Pericardium (tissue), 1 donor: ENCODE measurements around a stretch of chr17.

- RRBS: no CpG with 5 or more reads among the region's 4 CpGs
These were observed 4.1 kb upstream of the SCN4A start for GRCh38 chr17:63976831-63977196.

- RRBS: 38% methylated on average over 4 of the region's 17 CpGs
These were observed 9.6 kb upstream of the PRR29 start for GRCh38 chr17:63988495-63988982.

DNA sequence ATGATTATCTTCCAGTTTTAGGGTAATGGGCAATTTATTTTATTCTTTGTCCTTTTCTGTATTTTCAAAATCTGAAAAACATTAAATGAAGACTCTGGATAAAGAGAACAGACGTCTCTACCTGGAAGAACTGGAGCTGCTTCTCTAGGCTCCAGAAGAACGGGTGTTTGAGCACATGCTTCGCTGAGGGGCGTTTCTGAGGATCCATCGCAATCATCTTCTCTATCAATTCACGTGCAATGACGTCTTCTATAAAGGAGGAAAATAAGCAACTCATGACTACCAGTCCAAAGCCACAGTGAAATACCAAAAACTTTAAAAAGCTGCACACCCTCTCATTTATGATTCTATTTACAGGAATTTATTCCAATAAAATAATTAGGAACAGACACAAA lies 27.3 kb upstream of the ICAM2 start:
- RRBS: no CpG with 5 or more reads among the region's 7 CpGs

- RRBS: no CpG with 5 or more reads among the region's 14 CpGs
These were observed 52.7 kb downstream of the ERN1 start for GRCh38 chr17:64077070-64077789.

GRCh38 chr17:64083988-64084957 lies 45.7 kb downstream of the ERN1 start:
- RRBS: no CpG with 5 or more reads among the region's 10 CpGs

GRCh38 chr17:64085346-64086505 lies 44.2 kb downstream of the ERN1 start:
- RRBS: no CpG with 5 or more reads among the region's 8 CpGs

DNA sequence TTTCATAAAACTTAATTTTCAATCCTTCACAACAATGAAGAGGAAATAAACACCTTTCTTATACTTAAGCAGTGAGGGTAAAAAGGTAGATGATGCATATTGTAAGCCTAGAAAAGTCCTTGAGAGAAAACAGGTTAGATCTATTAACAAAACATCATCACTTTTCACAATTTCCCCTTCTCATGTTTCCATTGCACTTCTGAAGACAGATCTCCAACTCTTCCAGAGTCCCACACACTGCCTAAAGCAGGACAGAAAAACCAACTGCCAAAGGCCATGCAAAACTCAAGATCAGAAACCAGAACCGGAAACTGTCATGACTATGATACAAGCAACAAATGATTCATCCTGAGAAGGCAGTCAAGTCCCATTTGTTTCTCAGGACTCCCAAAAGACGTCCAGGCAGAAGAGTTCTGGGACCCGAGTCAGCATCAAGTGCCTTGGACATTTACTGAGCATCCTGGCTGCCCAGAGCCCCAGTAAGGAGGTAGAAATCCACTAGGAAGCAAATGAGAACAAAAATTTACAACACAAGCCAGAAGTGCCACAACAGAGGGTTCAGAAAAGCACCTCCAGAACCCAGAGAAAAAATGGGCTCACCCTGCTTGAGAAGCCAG lies 38.9 kb downstream of the ERN1 start:
- RRBS: no CpG with 5 or more reads among the region's 3 CpGs

DNA sequence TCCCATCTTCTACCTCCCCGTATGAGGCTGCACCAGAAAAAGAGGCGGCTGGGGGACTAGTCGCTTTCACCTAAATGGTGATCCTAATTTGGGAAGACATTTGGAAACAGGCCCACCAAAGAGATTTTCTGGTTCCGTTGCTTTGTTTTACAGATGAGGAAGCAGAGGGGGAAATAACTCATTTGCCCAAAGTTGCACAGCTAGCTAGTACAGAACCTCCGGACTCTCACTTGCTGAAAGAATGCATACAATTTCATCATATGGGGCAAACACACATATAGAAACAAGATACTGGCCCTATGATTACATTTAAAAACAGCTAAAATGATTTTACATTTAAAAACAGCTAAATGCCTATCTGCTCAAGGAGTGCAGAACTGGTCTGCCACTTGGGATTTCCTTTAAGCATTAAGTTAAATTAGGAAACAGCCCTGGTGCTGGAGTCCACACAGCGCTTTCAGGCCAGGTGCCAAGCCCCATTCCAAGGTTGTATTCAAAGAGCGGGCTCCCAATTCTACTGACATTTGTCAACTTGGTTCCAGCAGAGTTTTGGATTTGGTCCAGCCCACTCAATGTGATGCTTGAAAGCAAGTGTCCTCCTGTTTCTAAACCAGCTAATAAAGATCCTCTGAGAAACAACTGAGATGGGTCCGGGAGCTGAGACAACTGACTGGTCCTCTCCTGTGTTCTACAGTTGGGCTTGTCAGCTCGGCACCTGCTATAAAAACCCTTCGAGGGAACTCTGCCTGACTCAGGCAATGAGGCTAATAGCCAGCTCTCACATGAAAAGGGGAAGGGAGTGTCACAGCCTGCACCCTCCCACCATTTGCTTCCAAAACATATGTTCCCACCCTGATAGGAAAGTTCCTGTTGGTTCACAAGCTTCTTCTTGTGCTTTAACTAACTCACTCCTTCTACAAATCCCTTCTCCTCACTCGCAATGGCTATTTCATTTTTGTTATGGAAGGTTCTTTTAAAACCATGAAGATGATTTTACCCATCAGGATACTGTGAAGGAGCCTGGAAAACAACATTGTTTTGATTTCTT lies 11.6 kb downstream of the ERN1 start:
- RRBS: no CpG with 5 or more reads among the region's 11 CpGs

DNA sequence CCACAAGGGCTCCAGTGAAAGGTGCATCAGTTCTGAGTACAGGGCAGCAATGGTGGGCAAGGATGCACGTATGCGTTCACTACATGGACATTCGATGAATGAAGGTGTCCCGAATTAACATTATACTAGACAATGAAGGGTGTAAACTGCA lies 17.0 kb upstream of the ERN1 start:
- RRBS: no CpG with 5 or more reads among the region's 4 CpGs

DNA sequence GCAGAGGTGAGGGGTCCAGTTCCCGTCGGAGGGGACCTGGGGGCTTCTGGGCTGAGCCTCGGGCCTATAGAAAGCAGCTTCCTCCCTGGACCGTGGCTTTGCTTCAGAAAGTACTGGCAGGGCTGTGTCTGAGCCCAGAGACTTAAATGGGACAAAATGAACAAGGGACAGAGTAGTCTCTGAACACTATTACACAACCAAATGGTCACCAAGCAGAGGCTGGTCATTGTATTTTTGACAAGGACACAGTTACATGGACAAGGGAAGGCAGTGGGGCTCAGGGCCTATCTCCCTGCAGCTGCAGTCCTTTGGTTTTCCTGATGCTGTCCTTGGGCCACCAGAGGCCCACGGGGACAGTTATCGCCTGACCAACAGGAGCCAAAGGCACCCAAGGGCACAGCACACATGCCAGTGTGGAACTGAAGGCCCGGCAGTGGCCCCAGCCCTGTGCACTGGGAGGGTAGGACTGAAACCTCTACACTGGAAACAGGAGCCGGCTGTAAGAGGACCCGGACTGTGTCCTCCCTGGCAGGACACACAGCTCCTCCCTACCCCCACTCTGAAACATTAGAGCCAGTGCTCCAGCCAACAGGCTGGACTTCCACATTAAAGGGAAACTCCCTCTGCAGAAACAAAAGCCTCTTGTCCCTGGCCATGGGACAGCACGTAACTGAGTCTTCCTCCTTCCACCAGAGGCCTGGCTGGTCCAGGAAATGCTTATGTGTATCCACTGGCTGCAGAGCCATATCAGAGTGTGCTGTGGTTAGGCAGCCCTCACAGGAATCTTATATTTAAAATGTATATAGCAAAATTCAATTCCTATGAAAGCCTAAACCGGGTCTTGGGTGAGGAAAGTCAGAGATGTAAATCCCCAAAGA lies 26.1 kb upstream of the ERN1 start:
- RRBS: 14% methylated on average over 2 of the region's 11 CpGs

DNA sequence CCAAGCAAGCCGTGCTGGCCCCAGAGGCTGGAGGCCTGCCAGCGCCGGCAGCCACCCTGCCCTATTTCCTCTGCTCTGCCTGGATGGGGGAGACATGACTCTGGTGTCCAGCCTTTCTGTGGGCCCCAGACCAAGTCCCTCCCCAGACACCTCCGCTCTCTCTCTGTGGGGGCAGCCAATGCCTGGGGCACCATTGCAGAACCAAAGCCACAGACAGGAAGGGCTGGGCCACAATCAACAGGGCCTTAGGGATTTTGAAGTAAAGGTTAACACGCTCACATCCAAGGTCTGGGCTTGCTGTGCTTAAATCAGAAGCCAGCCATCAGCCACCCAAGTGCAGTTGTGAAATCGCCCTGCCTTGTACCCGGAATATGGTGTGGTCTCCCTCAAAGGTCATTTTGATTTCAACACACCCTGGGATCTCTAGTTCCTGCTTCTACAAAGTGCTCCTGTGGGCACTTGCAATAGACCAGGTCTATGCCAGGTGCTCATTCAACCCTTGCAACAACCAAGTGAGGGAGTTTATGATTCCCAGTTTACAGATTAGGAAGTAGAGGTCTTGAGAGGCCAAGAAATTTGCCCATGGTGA lies 63.5 kb upstream of the TEX2 start:
- RRBS: no CpG with 5 or more reads among the region's 7 CpGs

DNA sequence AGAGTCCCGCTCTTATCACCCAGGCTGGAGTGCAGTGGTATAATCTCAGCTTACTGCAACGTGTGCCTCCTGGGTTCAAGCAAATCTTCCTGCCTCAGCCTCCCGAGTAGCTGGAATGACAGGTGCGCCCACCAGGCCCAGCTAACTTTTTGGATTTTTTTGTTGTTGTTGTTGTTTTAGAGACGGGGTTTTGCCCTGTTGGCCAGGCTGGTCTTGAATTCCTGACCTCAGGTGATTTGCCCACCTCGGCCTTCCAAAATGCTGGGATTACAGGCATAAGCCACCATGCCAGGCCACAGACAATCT lies 34.2 kb downstream of the PECAM1 start:
- RRBS: no CpG with 5 or more reads among the region's 6 CpGs

DNA sequence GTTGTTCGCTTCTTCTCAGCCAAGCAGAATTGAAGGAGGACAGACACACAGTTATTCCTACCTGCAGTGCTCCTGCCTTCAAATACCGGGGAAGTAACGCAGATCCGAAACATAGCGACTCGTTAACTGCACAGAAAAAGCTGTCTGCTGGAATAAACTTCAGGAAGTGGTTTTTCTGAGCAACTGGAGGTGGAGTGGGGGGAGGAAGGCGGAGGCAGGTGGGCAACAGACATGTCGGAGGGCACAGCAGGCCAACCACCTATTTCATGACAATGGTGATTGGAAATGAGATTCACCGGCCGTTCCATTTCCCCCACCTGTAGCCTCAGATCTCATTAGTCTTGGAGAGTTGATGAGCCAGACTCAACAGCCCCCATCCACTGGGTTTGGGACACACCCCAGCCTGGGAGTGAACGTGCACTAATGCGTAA lies 7.6 kb upstream of the PECAM1 start:
- RRBS: no CpG with 5 or more reads among the region's 12 CpGs

GRCh38 chr17:64411859-64412464 lies 21.3 kb upstream of the PECAM1 start:
- RRBS: no CpG with 5 or more reads among the region's 20 CpGs

- RRBS: no CpG with 5 or more reads among the region's 12 CpGs
These were observed 27.9 kb upstream of the PECAM1 start for GRCh38 chr17:64418495-64419009.

DNA sequence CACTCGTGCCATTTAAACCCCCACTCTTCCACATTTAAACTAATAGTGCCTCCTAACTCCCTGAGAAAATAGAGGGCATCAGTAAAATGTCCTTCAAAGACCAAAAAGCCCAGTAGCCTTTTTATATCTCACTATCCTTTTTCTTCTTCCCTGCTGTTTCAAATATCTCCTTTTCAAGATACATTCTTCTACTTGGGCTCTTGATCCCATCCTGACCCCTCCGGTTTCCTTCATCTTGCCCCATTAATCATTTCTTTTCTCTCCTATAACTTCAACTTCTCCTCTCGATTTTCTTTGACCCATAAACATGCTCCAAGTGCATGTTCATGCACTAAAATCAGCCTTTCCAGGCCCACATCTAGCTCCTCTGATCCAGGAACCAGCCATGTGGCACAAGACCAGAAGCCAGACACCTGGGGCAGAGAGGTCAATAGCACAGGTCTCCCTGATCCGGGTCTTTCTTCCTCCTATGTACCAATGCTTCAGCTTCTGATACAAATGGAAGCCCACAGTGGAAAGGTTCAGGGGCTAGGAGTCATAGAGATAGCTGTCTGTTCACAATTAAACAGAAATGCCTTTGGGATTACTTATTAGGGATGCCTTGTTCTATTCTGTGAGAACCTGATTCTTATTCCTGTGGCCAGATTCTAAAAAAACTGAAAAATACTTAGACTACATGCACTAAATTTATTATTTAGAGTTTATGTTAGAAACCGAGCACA lies 11.8 kb downstream of the POLG2 start:
- RRBS: no CpG with 5 or more reads among the region's 5 CpGs

GRCh38 chr17:64496230-64496457 lies 710 bp downstream of the POLG2 start:
- RRBS: no CpG with 5 or more reads among the region's 7 CpGs

DNA sequence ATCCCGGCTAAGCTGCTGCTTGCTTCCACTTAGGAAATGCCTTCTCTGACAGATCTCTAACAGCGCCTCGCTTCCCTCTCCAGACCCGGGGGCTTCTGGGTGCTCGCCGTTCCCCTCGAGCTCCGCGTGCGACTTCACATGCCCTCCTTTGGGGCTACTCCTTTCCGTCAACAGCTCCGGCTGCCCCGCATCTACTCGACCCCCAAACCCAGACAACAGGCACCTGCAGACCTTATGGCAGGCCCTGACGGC lies 226 bp downstream of the POLG2 start:
- RRBS: 1% methylated on average over 9 of the region's 15 CpGs

DNA sequence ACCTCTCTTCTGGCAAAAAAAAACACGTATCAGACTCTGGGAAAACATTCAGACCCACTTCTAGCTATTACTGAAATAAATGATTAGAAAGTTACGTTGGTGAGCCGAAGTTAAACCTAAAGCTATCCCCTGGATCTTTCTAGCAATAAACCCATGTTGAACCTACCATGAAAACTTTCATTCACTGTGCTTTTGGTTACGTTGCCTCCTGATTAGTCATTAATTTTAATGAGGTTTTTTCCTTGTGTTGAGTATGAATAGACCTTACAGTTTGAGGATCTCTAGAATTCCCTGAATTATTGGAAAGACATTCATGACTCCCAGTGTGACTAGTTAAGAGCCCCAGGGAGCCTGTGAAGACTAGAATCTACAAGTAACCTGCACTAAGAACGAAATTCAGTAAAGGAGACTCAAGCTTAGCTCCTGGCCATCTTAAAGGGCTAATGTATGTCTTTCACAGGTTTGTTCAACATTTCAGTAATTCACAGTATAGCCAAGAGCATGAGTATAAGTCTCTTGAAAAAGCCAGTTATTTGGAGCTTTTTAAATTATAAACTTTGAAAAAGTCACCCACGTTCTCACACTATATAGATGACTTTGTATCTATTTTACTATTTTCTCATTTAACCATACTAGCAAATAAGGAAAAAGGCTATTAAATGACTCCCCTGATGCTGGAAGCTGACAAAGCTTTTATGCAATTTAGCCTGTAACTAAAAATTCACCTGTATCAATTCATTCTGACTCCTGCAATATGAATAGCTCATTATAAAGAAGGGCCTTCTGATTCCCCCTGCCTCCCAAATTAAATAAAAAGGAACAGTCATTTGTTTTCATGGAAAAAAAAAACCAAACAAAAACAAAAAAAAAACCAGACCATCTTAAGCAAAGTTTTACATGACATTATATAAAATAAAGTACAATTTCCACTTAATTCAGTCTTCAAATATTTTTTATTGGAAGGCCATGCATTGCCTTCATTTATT lies 2.1 kb upstream of the POLG2 start:
- RRBS: no CpG with 5 or more reads among the region's 6 CpGs

DNA sequence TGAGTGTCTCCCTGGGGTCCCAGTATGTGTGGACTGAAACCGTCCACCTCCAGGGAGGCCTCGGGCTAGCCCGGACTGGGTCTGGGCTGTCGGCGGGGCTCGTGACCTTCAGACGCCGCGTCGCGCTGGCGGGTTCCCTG lies 211 bp downstream of the CEP95 start:
- RRBS: no CpG with 5 or more reads among the region's 12 CpGs